ENCODE measurements around a stretch of chr17.

DNA sequence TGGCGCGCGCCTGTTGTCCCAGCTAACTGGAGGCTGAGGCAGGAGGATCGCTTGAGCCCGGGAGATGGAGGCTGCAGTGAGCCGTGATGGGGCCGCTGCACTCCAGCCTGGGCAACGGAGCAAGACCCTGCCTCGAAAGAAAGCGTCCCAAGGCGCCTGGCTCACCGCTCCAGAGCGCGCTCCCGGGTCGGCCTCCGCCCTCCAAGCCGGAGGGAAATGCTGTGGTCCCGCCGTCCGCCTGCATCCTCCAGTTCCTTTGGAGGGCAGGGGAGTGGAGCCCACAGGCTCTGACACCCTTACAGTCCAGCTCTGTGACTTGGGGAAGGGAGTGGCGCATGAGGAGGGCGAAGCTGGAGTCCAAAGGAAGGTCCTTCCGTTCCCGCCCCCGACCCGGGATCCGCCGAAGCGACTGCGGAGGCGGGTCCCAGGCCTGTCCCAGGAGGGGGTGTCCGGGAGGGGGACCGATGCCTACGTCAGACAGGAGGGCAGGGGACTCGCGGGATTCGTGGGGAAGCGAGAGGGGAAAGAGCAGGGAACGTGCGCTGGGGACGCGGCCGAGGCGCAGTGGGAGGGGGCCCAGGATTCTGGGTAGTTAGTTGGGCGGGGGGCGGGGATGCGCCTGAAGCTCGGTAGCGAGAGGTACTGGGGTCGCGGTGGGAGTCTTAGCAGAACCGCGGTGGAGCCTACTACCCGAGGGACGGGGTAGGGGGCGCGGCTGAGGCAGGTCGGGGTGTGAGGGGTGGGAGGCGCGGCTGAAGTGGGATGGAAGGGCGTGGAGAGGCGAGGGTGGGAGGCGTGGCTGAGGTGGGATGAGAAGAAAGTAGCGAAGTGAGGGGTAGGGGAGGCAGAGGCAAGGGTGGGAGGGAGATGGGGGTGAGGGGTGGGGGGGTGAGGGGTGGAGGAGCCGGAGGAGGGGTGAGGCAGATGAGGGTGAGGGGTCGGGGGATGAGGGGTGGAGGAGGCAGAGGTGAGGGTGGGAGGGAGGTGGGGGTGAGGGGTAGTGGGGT is 8.2 kb upstream of the TRPV2 start:
- PRO-cap: bidirectional peak, plus-strand start at position 499 of the sequence, minus-strand start at position 217 of the sequence
- RAMPAGE, long total RNA, 3 experiments: no peak in any of the 3 experiments

- PRO-cap: no peak
- RAMPAGE, long total RNA, 3 experiments: no peak in any of the 3 experiments
Observed at GRCh38 chr17:16478658-16479159, 13.3 kb downstream of the LRRC75A start.

DNA sequence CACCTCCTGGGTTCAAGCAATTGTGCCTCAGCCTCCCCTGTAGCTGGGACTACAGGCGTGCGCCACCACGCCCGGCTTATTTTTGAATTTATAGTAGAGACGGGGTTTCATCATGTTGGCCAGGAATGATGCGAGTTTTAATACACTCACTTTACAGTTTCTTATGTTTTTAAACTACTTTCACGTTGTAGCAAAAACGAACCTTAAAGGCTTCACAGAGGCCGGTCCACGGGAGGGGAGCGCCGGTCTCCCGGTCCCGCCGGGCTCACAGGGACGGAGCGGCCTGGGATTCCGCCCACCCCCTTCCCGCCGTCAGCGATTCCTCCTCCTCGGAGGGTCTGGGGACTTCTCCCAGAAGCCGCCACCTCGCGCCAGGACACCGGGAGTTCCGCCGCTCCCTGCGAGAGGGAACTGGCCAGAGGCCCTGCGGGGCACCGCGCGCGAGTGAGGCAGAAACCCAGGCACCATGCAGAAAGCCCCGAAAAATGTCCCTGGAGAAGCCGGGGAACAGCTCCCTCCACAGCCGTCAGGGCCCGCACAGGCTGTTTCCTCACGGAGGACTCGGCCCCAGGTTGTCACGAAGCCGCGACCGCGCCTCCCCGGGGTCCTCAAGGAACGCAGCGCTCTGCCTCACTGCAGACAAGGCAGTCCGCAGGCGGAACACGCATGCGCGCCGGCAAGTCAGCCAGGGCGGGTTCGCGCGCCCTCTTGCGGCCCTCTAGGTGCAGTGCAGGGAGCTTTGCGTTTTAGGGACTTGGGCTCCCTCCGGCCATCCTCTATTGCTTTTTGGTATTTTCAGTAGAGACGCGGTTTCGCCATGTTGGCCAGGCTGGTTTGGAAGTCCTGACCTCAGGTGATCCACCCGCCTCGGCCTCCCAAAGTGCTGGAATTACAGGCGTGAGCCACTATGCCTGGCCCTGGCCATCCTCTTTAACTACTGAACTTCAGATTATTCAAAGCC is 20.1 kb upstream of the ZNF287 start:
- PRO-cap: no peak
- RAMPAGE, long total RNA, 3 experiments: no peak in any of the 3 experiments

GRCh38 chr17:16666453-16667682 is 13.2 kb upstream of the ZNF624 start:
- PRO-cap: no peak
- RAMPAGE, long total RNA, 3 experiments: no peak in any of the 3 experiments

GRCh38 chr17:16973505-16974110 is 1.7 kb upstream of the TNFRSF13B start:
- PRO-cap: no peak
- RAMPAGE, long total RNA, 3 experiments: no peak in any of the 3 experiments

GRCh38 chr17:16976100-16976622 is 4.2 kb upstream of the TNFRSF13B start:
- PRO-cap: no peak
- RAMPAGE, long total RNA, 3 experiments: no peak in any of the 3 experiments

- PRO-cap: no peak
- RAMPAGE, long total RNA, 3 experiments: no peak in any of the 3 experiments
Observed at GRCh38 chr17:17027638-17028606, 14.3 kb upstream of the MPRIP start.

GRCh38 chr17:17056064-17056793 is 14.0 kb downstream of the MPRIP start:
- PRO-cap: no peak
- RAMPAGE, long total RNA, 3 experiments: no peak in any of the 3 experiments

DNA sequence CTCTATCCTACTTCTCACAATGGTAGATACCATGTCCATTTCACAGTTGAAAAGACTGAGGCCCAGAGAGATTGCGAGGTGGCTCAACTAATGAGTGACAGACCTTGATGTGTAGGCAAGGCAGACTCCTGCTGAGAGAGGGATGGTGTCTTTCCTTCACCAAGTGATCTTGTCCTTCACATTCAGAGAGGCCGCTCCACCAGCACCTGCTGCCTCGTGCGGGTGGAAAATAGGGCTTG is 42.1 kb downstream of the MPRIP start:
- PRO-cap: no peak
- RAMPAGE, long total RNA, 3 experiments: no peak in any of the 3 experiments

GRCh38 chr17:17086117-17087072 is 44.1 kb downstream of the MPRIP start:
- PRO-cap: no peak
- RAMPAGE, long total RNA, 3 experiments: no peak in any of the 3 experiments

GRCh38 chr17:17109545-17110312 is 67.5 kb downstream of the MPRIP start:
- PRO-cap: no peak
- RAMPAGE, long total RNA, 3 experiments: no peak in any of the 3 experiments

DNA sequence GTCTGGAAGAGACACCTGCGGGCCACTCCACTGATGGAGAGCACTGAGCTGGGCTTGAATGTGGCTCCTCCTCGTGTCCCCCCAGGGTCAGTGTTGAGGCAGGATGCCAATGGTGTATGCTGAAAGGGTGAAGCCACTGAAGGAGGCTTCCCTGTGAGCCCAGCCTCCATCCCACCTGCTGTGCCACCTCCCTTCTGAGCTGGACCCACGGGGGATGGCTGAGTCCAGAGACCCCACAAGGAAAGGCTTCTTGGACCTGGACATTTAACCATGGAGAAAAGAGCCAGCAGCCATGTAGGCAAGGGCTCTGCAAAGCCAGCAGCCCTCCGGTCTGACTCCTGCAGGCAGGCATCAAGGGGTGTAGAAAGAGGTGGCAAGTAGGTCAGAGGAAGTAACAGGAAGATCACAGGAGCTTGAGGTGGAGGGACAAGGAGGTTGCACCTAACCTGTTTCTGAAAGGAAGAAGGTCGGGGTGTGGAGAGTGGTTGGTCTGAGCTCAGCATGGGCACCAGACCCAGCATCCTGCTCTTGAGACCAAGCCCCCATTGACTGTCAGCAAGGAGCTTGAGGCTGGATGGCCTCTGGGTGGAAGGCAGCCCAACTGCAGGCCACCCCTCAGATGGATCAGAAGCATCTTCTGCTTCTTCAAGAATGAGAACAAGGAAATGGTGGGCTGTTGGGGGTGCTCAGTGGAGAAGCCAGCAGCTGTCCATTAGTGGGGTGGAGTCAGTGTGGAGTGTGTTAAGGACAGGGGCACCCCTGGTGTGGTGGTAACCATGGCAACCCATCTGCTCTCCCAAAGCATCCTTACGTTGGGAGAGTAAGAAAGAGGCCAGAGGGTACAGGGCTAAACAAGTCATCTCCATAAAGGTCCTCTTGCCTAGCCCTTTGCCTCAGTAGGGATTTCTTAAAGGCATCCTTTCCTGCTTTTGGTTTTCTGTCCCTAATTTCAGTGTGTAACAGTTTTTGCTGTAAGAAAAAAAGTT is 80.7 kb downstream of the PLD6 start:
- PRO-cap: no peak
- RAMPAGE, long total RNA, 3 experiments: no peak in any of the 3 experiments

DNA sequence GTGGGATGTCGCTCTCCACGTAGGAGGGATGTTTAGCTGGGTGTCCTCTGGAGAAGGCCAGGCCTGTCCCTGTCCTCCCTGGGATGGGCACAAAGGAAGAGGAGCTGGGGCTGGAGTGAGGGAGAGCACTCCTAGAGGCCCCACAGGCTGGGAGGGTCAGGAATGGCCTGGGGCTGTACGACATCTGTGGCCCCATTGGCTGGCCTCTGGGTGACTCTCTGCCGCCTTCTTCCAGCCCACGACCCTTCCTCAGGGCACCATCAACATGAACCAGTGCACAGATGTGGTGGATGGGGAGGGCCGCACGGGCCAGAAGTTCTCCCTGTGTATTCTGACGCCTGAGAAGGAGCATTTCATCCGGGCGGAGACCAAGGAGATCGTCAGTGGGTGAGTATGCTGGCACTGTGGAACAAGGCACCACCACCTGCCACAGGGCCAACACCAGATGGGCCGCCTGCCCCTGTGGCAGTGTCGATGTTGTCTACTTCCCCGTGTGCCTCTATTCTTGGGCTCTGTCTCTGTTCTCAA is 79.6 kb downstream of the PLD6 start:
- PRO-cap: no peak
- RAMPAGE, long total RNA, 3 experiments: no peak in any of the 3 experiments

GRCh38 chr17:17153662-17154306 is 52.3 kb downstream of the PLD6 start:
- PRO-cap: no peak
- RAMPAGE, long total RNA, 3 experiments: no peak in any of the 3 experiments

DNA sequence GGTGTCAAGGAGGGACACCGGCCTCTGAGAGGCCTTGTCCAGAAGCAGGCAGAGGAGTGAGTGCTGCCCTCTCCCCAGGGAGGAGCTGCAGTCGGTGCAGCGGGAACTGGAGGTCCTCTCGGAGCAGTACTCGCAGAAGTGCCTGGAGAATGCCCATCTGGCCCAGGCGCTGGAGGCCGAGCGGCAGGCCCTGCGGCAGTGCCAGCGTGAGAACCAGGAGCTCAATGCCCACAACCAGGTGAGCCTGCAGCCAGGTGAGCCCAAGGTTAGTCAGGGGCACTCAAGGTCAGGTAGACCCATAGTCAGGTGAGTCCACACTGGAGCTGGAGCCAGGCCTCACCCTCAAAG is 32.3 kb downstream of the PLD6 start:
- PRO-cap: no peak
- RAMPAGE, long total RNA, 3 experiments: no peak in any of the 3 experiments

GRCh38 chr17:17385181-17386074 is 82.3 kb downstream of the NT5M start:
- PRO-cap: no peak
- RAMPAGE, long total RNA, 3 experiments: no peak in any of the 3 experiments

DNA sequence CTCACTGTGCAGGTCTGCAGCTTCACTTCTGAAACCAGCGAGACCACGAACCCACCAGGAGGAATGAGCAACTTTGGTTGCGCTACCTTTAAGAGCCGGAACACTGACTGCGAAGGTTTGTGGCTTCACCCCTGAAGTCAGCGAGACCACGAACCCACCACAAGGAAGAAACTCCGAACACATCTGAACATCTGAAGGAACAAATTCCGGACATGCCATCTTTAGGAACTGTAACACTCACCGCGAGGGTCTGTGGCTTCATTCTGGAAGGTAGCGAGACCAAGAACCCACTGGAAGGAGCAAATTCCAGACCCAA is 84.7 kb upstream of the MED9 start:
- PRO-cap: no peak
- RAMPAGE, long total RNA, 3 experiments: no peak in any of the 3 experiments

GRCh38 chr17:17537798-17538208 is 41.6 kb upstream of the RASD1 start:
- PRO-cap: no peak
- RAMPAGE, long total RNA, 3 experiments: no peak in any of the 3 experiments

- PRO-cap: no peak
- RAMPAGE, long total RNA, 3 experiments: no peak in any of the 3 experiments
Observed at GRCh38 chr17:17560966-17561405, 30.5 kb downstream of the PEMT start.

DNA sequence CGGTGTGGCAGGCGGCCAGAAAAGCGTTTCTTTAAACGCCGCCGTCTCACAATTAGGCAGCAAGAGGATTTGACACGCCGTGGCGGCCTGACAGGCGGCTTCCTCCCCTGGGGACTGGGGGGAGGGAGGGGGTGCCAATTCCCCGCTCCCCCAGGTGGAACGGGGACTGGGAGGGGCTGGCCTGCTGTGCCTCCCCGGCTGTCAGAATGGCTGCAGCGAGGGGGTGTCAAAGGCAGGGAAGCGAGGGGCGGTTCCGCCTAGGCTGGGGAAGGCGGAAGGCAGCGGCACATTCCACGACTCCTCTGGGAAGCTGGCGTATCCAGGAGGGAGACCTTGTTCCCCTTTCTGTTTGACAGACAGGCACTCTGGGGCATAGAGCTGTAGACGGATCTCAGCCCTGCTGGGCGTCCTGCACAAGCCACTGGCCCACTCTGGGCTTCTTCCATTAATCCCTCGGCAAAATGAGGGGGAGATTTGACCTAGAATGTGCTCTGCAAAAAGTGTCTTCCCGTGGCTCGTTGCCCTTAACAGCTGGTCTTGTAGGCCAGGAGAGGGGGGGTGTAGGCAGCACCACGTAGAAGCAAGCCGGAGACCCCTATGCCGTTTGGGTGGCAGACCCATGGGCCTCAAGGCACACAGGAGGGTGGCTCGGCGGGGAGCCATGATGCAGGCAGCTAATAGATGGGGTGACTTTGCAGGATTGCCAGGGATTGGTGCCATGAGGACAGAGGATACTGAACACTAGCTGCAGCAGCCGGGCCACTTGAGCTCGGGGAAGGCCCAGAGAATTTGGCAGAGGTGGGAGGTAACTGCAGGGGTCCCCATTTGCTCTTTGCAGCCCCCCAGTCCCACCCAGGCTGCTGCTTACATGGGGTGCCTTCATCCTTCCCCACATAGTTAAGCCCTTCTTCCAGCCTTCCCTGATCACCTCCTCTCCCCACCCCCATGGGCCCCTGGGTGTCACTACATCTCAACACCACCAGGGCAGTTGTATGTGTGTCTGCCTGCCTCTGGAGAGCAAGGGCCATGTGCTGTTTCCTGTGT is 52.4 kb downstream of the SREBF1 start:
- PRO-cap: no peak
- RAMPAGE, long total RNA, 3 experiments: no peak in any of the 3 experiments